ENCODE results near the gene GKN2.

DNA sequence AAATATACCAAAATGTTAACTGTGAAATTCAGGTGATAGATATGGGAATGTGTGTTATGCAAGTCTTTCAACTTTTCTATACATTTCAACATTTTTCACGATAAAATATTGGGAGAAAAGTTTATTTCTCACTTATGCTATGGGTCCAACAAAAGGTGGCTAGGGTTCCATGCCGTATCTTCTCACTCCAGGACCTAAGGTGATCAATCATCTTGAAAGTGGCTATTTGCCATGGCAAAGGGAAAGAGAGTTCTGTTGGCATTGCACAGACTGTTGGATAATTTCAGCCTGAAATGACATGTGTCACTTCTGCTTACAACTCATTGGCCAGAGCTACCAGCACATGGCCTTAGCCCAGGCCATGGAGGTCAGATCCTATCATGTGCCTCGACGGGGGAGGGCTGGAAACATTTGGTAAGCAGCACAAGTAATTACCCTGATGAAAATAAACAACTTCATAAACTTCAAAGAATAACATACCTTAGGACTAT, 32.3 kb downstream of the CNRIP1 start:
- PRO-cap = no peak

GRCh38 chr2:68491562-68492030, 24.2 kb downstream of the APLF start:
- PRO-cap = no peak

DNA sequence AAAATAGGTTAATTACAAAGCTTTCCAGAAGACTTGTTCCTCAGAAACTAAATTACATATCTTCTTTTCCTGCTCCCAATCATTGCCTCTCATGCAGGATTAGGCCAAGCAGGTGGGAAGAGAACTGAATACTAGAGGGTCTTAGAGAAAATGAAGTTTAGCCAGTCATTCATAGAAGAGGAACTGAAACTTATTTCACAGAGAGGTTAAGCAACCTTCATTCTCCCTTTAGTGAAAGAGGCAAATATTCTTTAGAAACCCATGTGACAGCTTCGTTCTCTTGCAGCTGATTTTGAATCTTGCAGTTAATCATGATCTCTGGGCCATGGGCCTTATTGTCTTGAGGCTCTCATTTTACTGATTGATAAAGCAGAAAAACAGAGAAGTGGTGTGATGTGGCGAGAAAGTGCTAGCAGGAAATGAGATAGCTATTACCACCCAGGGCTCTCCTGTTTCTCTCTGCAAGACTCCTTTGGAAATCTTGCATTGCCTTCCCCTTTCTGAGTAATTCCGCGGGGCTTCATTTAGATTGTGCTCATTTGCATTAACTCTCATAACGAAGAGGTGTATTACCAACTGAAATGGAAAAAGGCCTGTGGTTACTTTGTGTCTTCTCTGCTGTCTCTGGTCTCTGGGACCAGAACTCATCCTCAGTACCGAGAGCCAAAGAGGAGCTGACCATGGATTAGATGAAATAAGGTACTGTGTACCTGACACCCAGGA, 44.6 kb upstream of the ARHGAP25 start:
- PRO-cap = no peak

- PRO-cap = no peak
Measured at GRCh38 chr2:68732474-68733005, 2.1 kb upstream of the ARHGAP25 start.

- PRO-cap = no peak
Measured at GRCh38 chr2:68739684-68740185, 5.1 kb downstream of the ARHGAP25 start.

DNA sequence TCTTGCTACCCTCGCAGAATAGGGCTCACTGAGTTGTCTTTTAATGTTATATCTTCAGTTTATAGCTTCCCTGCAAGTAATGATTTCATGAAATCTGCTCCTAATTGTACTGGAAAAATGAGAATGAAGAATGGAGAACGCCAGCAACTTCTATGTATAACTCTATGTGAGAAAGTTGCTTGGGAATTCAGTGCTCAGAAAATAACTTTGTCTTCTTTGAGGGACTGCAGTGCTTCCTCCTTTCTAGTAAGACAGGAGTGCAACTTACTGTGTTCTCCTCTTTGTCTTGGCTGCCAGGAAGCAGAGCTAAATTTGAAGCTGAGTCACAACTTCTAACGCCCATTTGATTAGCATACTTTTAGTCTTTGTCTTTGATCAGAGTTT, 6.5 kb downstream of the ARHGAP25 start:
- PRO-cap = unidirectional peak, minus-strand start at position 288 of the sequence

DNA sequence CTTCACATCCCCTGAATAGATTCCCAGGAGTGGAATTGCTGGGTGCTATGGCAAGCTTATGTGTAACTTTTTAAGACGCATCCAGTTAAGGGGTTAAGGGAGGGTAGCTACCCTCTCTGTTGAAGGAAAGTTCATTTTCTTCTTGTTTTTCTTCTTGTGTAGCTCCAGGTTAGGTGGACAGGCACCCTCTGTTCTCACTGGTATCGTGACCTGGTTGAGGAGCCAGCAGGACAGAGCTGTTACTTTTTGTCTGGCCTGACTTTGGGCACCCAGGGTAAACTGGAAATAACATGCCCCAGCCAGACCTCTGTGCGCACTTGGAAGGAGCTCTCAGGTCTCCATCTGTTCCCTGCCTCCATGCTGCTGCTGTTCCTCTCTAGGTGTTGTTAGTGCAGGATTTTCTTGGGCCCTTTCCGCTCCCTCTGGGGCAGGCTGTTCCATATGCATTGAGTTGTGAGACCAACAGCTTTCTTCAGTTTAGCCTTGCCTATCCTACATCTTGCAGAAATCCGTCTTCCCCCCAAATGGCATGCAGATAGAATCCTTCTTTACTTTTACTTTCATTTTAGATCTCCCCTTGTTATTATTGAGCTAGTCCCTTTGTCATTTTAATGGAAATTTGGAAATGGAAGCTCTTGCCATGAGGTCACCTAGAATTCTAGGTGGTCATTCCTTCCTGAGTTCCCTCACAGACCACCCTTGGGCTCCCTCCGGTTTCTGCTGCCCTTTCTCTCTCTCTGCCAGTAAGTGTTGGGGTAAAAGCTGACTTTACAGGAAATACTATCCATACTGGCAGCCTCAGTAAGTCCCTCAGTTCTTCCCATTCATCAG, 30.0 kb downstream of the ARHGAP25 start:
- PRO-cap = no peak

DNA sequence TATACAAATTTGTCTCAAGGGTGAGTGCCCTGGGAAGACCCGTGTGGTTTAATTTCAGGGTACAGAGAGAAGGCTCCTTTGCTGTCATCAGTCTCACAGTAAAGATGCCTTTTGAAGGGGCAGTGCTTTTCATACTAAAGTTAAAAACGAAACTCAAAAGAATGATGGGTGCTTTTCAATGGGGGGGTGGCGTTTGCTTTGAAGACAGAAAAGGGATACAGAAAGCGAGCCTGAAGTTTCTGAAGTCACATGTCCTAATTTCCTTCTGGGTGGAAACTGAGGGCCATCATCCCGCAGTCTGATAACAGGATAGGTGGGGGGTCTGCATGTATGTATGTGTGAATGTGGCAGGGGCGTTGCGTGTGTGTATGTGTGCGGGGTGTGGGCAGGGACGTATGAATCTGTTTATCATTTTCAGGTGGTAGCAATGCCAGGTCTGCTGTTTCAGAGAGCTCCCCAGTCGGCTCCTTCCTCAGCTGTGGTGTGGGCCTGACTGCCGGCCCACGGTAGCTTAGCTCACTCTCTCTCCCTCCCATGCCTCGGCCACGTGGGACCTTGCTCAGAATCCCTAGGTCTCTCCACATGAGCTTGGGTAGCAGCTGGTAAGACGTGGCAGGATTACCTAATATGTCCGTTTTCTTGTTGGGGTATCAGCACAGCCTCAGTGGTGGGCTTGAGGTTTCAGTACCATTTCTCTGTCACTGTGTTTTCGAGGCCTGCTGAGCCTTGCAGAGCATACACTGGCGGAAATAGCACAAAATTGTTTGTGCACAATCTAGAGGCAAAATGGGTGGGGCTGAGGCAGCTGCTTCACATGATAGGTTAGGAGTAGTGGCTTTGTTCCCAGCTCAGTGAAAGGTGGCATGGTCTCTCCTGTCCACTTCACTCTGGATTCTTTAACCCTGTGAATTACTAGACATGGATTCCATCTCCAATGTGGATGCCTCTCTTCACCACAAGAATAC, 32.8 kb downstream of the ARHGAP25 start:
- PRO-cap = unidirectional peak, minus-strand start at position 750 of the sequence

GRCh38 chr2:68769833-68770292, 35.3 kb downstream of the ARHGAP25 start:
- PRO-cap = no peak

- PRO-cap = no peak
Measured at GRCh38 chr2:68799565-68800164, 65.1 kb downstream of the ARHGAP25 start.

GRCh38 chr2:68831601-68832089, 39.6 kb downstream of the BMP10 start:
- PRO-cap = no peak

- PRO-cap = no peak
Measured at GRCh38 chr2:68952689-68953275, at the start of gene GKN2. TSS of gene GKN2 (minus strand) at chr2:68952893.

- PRO-cap = no peak
Measured at GRCh38 chr2:68992744-68993086, 18.3 kb downstream of the GKN1 start.

DNA sequence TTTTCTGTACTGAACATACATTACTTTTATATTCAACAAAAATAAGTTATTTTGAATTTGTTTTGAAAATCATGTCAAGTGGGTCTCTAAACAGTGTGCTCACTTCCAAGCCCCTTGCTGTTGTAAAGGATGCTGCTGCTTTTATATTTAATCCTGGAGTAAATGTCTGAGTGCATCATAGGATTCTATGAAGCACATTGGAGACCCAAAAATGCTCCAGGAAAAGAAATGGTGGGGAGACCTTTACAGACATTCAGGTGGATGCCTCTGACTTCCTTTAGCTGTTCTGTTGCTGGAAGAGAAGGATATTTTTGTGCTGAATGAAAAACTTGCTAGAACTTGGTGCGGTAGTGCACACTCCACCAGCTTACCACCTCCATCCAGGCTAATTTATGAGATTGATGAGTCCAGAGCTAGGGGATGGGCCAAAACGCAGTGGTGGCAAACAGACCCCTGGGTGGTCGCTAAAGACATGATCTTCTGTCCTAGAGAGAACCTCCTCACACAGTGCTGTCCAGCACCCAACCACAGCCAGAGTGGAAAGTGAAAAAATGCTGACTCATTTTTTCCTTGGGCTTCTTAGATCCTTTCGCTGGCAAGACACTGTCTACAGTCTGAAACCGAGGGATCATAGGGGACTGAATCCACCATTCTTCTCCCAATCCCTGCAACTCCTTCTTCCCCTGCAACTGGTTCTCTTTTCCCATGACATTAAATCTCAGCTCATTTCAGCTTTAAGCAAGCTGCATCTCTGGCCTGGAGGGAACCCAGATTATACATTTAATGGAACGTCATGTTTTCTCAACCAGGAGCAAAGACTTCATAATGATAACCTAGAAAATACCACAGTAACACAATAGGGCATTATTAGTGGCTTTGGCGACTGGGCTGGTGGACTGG, 4.0 kb downstream of the ANTXR1 start:
- PRO-cap = bidirectional peak, plus-strand start at position 612 of the sequence, minus-strand start at position 538 of the sequence

DNA sequence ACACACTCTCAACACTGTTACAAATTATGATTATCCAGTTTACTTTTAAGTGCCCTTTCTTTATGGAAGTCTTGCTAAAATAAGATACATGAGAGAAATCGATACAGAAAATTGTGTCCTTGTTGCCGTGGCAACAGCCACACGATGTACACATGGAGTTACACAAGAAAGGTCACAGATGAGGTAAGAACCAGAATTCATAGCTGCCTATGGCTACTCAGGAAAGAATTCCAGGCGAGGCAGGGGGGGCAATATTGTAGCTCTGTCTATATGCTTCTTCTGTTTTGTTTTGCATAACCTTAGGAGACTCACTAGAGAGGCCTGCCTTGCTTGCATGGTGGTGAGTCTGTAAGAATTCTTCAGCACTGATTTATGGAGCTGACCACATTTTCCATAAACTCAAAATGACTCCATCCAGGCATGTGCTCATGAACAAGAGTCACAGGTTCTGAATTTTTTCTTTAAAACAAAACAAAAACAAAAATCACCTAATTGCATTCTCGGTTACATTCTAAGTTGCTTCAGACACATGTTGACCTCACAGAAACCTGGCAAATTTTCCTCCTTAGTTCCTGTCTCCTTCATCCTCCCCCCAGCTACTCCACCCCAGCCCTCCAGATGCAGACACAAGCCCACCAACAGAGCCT, 183.4 kb downstream of the ANTXR1 start:
- PRO-cap = no peak

- PRO-cap = no peak
Measured at GRCh38 chr2:69620400-69621037, 23.0 kb downstream of the AAK1 start.

DNA sequence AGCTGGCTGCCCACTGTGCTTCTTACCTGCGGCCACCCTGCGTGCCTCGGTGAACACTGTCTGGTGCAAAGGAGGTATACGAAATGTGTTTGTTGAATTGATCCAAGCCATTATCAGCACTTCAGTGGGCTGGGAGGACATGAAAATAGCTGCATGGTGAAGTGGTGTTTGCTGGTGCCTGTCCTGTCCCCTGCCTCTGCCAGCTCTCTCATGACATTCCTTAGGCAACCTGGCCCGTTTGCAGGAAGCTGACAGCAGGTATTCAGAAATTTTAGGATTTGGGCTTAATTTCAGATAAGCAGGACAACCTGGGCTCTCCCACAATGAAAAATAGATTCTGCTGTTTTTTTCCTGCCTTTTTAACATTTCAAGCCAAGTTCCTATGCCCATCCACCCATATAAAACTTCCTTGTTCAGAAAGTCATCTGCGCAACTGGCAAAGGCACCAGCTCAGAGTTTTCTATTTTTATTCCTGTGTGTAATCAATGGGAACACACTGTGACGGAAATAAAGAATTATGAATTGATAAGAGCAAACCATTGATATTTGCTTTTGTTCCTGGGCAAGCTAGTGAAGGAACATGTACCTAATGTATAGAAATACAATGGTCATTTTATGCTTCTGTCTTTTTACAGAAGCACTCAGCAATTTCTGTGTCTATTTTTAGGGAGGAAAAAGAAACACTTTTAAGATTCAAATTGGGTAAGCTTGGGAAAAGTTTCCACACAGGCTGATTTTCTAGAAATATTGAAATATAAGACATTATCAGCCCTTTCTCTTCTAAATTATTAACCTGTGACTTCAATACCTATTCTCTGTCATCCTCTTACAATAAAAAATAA, 30.7 kb upstream of the AAK1 start:
- PRO-cap = no peak

GRCh38 chr2:69683015-69683931, 39.7 kb upstream of the AAK1 start:
- PRO-cap = no peak

- PRO-cap = no peak
Measured at GRCh38 chr2:69694087-69694875, 47.7 kb upstream of the ANXA4 start.

DNA sequence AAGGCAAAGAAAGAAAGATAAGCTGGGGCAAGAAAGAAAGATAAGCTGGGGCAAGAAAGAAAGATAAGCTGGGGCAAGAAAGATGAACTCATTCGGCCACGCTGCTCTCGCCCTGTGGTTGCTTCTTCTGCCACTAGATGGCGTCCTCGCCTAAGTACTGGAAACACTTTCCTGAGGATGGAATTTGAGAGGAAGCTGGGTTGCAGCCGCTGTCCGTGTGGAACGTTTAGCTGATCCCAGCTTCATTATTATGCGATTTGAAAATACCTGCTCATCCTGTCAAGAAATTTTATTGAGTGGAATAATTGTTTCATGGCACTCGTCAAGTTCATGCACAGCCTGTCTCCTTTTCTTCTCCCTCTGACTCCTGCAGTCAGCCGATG, 17.2 kb upstream of the ANXA4 start:
- PRO-cap = no peak